Airway epithelial cell (primary cell): ENCODE measurements around a stretch of chr1.

- RAMPAGE, long total RNA, result no peak
Observed at GRCh38 chr1:54391370-54392145, 156.5 kb upstream of the ACOT11 start.

DNA sequence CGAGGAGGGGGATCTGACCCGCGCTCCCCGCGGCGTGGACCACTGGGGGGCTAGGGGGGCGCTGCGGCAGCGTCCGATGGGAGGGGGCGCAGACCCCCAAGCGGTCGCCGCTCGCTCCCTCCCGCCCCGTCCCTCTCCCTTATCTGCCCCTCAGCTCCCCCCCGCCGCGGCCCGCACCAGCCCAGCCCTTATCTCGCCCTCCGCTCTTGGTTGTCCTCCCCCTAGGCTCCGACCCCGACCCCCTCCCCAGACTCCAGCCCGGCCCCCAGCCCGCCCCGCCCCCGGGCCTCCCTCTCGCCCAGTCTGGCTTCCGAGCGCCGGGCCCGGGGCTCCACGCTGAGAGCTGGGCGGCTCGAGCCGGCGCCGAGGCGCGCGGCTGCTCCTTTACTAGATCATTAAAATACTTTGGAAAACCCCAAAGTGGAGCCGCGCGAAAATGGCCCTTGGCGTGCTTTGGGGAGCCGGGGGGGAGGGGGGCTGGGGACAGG, 141.3 kb upstream of the ACOT11 start:
- RAMPAGE, long total RNA, result no peak

GRCh38 chr1:54489097-54489797, 58.8 kb upstream of the ACOT11 start:
- RAMPAGE, long total RNA, result no peak

DNA sequence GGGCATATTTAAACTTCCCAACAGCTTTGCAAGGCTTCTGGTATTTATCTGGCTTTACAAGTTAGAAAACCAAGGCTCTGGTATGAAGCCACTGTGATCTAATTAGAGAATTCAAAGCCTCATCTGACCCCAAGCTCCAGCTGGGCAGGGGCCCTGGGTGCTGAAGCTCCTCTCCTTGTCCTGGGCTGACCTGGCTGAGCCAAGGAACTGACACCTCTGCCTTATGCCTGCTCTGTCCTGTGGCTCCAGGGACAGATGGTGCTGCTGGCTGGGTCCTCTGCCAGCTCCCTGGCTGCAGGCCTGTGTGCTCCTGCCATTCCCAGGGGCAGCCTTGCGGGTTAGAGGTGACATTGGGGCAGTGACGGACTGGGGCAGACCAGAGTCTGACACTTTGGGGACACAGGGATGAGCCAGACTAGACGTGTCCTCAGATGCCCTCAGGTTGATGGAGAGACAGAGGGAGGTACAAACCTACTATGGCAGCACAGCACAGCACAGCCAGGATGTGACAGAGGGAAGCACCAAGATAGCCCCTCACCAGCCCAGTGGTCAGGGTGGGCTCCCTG, 11.8 kb downstream of the ACOT11 start:
- RAMPAGE, long total RNA, result no peak

GRCh38 chr1:54585557-54586214, 37.6 kb downstream of the FAM151A start:
- RAMPAGE, long total RNA, result no peak

DNA sequence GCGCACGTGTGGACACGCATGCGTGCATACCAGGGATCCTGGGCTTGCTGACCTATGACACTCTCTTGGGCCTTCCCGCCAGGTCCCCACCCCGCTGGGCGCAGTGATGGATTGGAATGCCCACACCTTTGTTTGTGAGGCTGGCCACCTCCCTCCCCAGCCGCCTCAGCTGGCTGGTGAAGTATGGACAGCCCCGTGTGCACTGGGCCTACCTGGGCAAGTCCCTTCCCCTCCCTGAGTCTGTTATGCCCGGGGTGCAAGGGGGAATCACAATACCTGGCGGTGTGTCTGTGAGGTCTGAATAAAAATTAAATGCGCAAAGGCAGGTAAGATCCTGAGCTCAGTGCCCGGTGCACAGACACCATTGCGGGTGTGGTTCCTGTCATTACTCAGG, 4.9 kb downstream of the TTC22 start:
- RAMPAGE, long total RNA, result no peak

GRCh38 chr1:54804562-54805190, 1.2 kb upstream of the LEXM start:
- RAMPAGE, long total RNA, result no peak

DNA sequence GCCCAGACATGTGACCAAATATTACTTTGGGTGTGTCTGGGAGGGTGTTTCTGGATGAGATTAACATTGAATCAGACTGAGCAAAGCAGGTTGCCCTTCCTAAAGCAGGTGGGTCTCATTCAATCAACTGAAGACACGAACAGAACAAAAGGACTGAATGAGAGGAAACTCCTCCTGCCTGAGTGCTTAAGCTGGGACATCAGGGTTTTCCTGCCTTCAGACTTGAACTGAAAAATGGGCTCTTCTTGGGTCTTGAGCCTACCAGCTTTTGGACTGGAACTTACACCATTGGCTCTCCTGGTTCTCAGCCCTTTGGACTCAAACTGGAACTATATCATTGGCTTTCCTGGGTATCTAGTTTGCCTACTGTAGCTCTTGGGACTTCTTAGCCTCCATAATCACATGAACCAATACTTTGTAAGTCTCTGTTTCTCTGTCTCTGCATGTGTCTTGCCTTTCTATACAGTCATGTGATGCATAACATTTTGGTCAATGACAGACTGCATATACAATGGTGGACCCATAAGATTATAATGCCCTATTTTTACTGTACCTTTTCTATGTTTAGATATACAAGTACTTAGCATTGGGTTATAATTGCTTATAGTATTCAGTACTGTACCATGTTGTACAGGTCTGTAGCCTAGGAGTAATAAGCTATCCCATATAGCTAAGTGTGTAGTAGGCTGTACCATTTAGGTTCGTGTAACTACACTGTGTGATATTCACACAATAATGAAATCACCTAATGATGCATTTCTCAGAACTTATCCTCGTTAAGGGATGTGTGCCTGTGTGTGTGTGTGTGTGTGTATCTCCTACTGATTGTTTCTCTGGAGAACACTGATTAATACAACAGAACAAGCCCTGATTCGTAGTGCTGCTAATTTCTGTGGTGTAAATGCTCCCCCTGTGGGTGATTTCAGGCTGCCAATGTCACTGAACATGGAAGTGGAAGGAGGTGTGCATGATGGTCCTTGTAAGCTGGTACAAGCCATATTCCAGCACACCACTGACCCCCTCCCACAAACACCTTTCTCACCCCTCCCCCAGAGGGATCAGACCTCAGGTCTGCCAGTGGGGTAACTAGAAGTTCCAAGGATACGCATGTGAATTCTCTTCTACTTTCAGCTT, 39.3 kb downstream of the DHCR24 start:
- RAMPAGE, long total RNA, result no peak

DNA sequence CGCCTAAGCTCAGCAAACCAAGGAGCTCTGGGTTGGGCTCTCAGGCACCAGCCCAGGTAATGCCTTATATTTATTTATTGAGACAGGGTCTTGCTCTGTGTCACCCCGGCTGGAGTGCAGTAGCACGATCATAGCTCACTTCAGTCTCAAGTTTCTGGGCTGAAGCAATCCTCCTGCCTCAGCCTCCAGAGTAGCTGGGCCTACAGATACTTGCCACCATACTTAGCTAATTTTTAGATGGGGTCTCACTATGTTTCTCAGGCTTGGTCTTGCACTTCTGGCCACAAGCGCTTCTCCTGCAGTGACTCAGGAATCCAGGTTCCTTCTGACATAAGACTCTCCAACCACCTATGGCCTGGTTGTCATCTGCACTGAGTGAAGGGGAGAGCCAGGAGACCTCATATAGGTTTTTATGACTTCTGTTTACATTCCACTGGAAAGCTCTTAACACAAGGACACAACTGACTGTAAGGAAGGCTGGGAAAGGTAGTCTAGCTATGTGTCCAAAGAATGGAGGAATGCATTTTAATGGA, 38.2 kb downstream of the DHCR24 start:
- RAMPAGE, long total RNA, result no peak

- RAMPAGE, long total RNA, result no peak
Observed at GRCh38 chr1:54859142-54859562, 27.8 kb downstream of the DHCR24 start.

DNA sequence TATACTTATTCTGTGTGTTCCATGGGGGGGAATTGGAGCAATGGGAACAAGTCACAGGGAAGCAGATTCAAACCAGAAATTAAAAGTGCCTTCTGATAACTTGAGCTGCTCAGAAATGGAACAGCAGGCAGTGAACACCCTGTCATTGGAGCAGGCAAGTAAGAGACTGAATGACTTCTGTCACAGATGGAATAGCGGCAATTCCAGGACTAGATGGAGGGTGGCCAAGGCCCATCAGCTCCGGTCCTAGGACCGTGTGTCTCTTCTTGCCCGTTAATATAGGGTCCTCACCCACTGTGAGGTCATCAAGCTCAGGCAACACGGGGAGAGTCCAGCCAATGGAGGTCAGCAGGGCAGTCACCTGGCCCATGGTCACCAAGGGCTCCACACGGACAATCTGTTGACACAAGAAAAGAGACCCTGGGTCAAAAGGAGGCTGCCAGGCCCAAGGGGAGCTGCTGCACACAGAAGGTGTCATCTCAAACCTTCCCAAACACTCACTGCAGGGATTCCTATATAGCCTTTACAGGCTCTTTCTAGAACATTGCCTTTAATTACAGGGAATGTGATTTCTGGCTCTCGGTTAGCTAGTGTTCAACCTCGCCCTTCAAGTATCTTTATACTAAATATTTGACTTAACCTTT, 11.2 kb downstream of the DHCR24 start:
- RAMPAGE, long total RNA, result no peak

DNA sequence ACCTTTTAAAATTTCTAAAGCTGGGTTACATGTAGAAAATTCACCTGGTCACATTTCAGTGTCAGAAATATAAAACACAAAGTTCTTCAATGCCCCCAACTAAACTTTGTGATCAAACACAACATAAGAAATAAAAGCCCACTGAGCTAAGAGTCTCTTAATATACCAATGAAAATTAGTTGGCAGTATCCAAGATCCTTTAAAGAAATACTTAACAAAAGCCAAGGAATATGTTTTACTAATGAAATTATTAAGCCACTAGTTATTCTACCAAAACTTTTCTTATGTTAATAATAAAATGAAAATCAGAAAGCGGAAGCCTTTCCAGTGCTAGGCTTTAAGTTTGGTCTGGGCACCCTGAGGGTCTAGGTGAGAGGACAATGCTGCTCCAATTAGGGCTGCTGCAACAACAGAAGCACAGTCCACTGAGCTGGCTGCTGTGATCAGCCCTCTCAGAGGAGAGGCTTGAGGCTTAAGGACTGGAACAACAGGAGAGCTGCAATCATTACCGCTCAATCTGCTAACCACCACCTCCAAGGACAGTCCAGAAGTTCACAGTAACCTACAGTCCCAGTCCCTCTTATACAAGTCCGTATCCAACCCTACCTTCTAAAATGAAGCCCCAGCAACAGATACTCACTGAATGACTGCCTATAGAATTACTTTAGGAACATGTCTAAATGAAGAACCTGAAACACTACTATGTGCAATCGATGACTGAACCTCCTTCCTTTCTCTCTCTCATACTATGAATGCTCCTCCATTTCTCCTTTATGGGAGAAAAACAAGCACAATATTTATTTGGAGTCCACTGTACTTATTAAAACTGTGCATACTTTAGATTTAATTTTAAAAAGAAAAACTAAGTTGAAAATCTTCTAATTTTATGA, 62.2 kb downstream of the USP24 start:
- RAMPAGE, long total RNA, result no peak

GRCh38 chr1:55153909-55154730, 61.0 kb downstream of the USP24 start:
- RAMPAGE, long total RNA, result no peak

GRCh38 chr1:55155432-55155691, 59.8 kb downstream of the USP24 start:
- RAMPAGE, long total RNA, result no peak

DNA sequence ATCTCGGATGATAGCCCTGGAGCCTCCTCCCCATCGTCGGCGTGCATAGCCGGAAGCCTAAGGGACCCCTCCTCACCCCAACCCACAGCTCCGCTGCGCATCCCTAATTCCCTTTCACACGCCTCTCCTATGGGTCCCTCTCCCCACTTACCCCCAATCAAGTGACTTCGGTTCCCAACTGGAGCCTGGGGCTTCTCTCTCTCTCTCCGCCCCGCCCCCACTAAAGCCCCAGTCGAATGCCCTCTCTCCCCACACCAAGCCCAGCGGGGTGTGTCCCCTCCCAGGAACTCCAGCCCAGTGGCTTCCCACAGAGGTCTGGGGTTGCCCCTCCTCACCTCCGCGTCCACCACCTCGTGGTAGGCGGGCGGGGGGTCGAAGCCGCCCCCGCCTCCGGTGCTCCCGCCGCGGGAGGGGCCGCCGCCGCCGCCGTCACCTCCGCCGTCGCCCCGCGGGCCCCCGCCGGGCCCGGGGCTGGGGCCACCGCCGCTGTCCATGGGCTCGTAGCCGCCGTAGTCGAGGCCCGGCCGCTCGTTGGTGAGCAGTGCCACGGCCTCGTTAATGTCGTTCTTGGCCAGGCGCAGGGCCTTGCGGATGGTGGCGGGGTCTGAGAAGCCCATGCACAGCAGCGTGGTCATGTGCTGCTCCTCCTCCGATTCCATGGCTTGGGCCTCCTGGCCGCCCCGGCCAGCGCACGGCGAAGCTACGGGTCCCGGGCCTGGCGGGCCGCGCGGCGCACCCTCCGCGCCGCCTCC, 533 bp downstream of the USP24 start:
- RAMPAGE, long total RNA, result no peak

GRCh38 chr1:55589587-55589999, 374.4 kb upstream of the USP24 start:
- RAMPAGE, long total RNA, result no peak

- RAMPAGE, long total RNA, result no peak
Observed at GRCh38 chr1:56080967-56081748, 498.2 kb downstream of the PLPP3 start.

DNA sequence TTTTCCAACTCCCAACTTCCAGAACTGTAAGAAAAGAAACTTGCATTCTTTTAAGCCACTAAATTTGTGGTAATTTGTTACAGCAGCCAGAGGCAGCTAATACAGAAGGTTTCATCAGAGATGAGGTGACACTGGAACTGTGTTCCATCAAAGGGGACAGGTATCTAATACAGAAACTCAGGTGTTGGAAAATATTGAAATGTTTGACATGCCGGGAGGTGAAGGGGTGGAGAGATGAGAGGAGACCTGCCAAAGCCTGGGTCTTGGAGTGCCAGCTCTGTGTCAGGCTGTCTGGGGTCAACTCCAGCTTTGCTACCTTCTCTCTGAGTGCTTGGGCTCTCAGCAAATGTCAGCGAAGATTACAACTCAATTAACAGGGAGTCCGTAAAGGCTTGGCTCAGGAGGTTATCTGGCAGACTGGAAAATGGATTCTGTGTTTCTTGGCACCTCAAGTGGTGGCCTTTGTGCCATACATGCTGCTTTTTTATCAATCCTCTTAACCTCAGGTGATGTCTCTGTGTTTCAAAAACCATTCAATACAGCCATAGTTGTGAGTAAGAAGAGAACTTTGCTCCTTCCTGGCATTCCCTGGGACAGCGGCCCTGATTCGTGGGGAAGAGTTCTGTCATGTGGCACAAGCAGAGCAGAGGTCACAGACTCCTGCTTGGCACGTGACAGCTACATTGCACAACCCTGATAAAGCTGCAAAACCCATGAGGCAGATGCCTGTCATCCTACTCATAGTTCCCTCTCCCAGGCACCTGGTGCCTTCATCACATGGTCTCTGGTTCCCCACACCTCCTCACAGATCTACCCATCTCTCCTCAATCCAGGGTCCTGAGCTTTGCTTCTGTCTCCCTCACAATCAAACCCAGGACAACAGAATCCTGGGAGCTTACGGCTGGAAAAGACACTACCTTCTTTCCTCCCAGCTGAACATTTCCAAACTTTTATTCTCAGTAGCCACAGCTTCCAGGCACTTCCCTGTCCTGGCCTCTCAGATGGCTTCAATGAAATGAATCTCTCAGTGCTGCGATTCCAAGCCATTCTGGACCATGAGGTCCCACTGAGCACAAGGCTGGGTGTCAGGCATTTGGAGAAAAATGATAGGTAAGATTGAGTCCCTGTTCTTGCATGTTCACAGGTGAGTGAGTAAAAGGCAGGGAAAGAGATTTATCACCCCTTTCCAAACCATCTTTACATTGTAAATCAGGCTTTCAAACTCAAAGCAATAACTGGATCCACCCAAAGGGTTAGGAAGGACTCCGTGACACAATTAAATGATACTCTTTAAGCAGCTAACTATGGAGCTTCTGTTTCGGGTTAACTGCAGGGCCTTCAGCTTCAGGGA, 70.9 kb downstream of the PLPP3 start:
- RAMPAGE, long total RNA, result no peak

GRCh38 chr1:56529246-56529602, 50.1 kb downstream of the PLPP3 start:
- RAMPAGE, long total RNA, result no peak

- RAMPAGE, long total RNA, result no peak
Observed at GRCh38 chr1:56547955-56548988, 31.1 kb downstream of the PLPP3 start.